HTR-8/SVneo (cell line): Measurements from ENCODE around the genes ATP5ME and SLC26A1.

DNA sequence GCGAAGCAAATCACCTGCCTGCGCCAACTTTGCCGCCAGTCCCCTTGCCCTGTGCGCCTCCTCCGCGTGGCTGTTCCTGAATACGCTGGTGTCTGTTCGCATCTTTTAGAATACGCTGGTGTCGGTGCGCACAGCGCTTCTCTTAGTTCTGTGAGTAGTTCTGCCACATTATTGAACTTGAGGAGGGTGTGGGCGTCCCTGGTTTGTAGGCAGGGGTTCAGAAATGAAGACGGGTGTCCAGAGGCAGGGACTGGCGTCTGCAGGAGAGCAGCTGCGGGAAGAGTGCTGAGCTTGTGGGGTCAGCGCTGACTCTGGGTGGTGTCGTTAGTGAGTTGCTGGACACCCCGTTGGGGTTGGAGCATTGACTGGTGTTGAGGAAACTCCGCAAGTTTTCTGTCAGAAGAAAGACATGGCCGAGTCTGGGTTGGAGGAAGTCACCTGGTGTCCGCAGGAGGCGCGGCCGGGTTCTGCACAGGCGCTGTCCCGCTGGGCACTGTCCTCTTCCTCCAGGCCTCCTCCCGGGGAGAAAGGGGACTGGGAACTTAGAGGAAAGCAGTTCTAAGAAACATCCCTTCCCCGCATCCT is 938 bp downstream of the ZNF718 start:
- RRBS, result no CpG with 5 or more reads among the region's 29 CpGs

DNA sequence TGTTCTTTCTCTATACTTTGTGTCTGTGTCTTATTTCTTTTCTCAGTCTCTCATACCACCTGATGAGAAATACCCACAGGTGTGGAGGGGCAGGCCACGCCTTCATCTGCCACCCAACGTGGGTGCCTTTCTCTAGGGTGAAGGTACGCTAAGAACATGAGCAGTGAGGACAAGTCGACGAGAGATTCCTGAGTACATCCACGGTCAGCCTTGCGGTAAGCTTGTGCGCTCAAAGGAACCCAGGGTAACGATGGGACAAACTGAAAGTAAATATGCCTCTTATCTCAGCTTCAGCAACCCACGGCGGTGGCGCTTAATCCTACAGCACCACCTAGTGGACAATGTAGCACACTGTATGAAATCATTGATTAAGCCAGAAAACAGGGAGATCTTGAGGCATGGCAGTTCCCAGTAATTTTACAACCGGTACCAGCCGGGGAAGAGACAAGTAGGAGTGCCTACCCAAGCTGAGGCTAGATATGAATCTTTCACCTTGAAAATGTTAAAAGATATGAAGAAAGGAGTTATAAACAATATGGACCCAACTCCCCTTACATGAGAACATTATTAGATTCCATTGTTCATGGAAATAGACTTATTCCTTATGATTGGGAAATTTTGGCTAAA is 63.1 kb downstream of the ZNF732 start:
- RRBS, result no CpG with 5 or more reads among the region's 14 CpGs

- RRBS, result 40% methylated on average over 23 of the region's 95 CpGs
Measured at GRCh38 chr4:336661-337738, 614 bp upstream of the ZNF141 start.

DNA sequence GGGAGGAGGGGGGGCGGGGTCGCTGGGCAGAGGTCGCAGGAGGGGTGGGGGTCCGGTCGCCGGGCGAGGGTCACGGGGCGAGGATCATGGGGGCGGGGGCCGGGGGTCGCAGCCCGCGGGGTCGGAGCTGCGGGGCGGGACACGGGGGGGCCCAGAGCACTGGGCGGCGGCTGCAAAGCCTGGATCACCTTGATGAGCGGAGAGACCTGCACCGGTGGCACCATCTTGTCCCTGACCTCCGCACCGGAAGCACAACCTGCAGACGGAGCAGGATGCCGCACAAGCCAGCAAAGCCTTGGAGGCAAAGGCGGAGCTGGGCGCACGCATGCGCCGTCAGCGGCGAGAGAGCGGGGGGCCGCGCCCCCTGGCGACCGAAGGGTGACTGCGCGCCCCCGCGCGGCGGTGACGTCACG is at the start of gene ATP5ME:
ATP5ME (minus strand) TSS at position 253 of the 413 bp plus-strand sequence.
- RRBS, result 3% methylated on average over 13 of the region's 46 CpGs

GRCh38 chr4:761898-762365 is 56.3 kb downstream of the PCGF3 start:
- RRBS, result no CpG with 5 or more reads among the region's 12 CpGs

DNA sequence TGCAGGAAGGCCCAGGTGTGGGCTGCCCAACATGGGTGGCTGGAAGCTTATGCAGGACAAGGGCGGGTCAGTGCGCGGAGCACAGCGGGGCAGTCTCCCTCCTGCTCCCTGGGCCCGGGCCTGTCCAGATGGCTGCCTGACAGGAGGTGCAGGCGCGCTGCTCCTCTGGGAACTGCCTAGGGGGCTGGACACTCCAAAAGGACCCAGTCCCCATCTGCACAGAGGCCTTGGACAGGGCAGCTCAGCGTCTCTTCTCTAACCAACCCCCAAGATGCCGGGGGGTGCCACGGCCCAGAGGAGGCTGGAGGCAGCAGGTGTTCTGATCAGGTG is 36.4 kb downstream of the CPLX1 start:
- RRBS, result no CpG with 5 or more reads among the region's 10 CpGs

DNA sequence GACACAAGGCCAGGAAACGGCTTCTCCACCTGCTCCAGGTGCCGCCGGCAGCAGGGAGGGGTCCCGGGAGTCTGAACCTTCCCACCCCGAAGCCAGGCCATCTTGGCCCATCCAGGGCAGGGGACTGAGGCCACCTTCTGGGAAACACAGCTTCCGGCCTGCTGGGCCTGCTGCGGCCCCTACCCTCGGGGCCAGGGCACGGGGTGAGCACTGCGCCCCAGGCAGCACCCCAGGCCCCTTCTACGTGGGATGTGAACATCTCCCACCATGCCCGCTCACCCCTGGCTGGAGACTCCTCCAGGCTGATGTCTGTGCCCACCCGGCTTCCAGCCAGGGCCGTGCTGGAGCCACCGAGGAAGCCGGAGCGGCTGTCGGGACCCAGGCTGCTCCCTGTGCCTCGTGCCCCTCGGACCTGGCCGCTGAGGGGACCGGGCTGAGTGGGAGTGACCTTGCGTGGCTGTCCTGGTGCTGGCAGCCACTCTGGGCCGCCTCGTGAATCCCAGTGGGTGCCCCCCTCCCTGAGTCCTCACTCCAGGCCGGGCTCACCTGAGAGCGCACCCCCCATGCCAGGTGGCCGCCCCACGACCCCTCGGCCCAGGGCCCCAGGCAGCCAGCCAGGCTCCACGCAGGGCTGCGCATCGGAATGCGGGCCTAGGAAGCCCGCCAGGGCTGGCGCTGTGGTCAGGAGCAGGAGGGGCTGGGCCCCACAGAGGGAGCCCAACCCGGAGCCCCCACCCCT is 34.2 kb downstream of the CPLX1 start:
- RRBS, result 85% methylated on average over 14 of the region's 37 CpGs

- RRBS, result 67% methylated on average over 11 of the region's 51 CpGs
Measured at GRCh38 chr4:794912-795488, 30.9 kb downstream of the CPLX1 start.

DNA sequence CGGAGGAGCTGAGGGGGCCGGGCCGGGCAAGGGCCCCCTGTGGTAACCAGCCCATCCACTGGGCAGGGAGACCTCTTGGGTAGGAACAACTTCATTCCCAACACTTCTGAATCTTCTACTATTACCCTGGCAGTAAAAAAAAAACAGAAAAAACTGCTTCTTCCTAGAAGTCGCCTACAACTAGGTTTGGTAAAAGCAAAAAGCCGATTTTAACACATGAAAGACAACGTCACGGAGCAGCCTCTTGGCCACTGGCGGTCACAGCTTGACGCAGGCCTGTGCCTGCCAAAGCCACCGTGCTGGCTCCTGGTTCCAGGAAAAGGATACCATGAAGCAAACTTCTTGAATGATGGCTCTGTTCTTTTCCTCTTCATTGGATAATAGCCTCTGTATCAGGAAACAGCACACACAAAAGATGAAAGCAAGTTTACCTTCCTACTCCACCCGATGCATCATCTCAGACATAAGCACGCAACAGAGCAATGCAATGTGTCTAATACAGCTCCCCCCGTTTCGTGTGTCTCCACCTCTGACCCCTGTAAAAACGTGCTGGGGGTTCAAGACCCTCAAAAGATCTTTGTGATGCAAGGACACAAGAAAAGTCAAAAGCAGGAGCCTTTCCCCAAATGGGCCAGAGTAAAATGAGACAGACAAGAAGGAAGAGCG is 19.6 kb downstream of the GAK start:
- RRBS, result 95% methylated on average over 1 of the region's 16 CpGs

GRCh38 chr4:957375-958271 is 15.7 kb downstream of the DGKQ start:
- RRBS, result 95% methylated on average over 6 of the region's 48 CpGs

GRCh38 chr4:972824-973461 is 426 bp downstream of the DGKQ start:
- RRBS, result 2% methylated on average over 33 of the region's 61 CpGs

GRCh38 chr4:993208-994095 is at the start of gene SLC26A1:
Gene SLC26A1, minus strand, starts transcription at chr4:993404.
- RRBS, result 90% methylated on average over 16 of the region's 38 CpGs

DNA sequence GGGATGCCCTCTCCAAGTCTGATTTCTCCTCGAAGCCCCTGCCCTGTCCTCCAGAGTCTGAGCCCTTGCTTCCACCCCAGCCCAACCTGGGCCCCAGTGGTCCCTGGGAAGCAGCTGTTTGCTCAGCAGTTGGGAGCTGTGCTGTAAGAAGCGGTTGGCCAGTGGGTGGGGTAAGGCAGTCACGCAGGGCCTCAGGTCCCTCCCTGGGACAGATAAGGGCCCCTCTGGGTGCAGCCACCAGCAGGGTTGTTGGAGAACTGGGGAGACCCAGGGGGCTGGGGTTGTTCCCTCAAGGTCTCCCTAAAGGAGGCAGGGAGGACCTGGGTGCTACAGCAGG is 2.8 kb upstream of the SLC26A1 start:
- RRBS, result no CpG with 5 or more reads among the region's 3 CpGs

GRCh38 chr4:1085588-1086258 is 27.6 kb downstream of the RNF212 start:
- RRBS, result no CpG with 5 or more reads among the region's 13 CpGs

DNA sequence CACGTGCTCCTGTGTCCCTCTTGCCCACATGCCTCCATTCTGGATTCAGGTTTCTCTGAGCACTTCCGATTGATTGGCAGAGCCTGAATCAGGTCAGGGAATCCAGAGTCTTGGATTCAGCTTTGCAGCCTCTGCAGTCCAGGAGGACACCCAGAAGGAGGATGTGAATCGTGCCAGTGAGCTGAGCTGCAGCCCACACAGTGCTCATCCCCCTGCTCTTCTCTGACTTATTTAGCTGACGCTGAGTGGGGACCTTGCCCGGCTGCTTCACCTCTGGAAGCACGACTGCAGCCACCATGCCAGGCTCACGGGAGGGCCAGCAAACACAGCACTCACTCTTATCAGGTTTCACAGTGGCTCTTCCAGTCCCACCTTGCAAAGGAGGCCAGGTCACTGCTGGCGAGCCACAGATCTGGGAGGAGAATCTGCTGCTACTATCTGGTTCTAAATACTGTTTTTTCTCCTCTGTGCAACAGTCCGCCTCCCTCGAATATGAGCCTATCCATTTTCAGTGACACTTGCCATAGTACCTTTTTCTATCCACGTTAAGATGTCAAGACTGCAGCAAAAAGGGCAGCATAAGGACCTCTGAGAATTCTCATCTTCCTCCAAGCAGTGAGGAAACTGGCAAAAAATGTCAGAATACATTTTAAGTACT is 6.7 kb upstream of the SPON2 start:
- RRBS, result no CpG with 5 or more reads among the region's 11 CpGs

- RRBS, result 96% methylated on average over 2 of the region's 38 CpGs
Measured at GRCh38 chr4:1208245-1209050, 36.1 kb upstream of the SPON2 start.

DNA sequence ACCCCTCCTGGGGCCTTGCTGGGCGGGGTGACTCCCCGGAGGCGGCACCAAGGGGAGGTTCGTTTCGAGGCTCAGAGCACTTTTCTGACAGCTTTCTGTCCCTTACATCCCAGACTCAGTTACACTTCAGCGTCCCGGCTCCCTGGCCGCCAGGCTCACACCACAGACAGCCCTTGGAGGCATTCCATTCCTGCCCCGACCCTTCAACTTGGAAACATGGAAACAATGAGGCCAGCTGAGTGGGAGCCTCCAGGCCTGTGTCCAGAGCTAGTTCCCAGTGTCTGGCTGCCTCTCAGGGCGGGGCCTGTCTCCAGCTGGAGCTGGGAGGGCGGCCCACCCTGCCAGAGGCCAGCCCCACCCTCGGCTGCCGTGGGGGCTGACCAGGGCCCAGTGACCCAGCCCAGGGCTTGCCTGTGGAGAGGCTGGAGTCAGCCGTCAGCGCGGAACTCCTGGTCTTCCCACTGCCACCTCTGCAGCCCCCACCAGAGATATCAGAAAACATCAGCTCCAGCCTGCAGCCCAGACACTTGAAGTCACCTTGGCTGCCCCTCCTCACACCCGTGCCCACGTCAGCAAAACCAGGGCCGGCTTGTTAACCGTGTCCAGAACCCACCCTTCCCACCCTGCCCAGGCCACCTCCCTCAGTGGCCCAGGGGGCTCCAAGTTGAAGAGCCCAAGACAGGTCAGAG is 37.5 kb upstream of the SPON2 start:
- RRBS, result 79% methylated on average over 6 of the region's 20 CpGs

- RRBS, result no CpG with 5 or more reads among the region's 7 CpGs
Measured at GRCh38 chr4:1219154-1219640, 29.7 kb downstream of the CTBP1 start.

DNA sequence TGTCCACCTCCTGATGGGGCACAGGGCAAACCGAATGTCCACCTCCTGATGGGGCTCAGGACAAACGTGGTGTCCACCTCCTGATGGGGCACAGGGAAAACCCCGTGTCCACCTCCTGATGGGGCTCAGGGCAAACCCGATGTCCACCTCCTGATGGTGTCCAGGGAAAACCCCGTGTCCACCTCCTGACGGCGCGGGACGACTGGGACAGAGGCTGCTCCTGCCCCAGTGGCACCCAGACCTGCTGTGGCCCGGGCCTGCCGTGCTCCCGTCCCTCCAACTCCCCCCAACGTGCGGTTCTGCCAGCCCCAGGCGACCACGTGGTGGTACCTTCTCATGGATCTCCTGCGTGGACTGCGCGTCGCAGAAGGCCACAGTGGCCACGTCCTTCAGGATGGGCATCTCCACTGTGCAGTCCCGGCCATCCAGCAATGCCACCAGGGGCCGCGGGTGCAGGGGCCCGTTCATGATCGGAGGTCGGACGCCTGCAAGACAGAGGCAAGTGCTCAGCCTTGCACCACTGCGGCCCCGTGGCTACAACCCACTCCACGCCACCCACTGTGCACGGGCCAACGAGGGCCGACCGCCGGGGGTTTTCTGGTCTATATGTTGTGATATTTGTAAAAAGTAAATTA is 11.0 kb downstream of the CTBP1 start:
- RRBS, result no CpG with 5 or more reads among the region's 36 CpGs

GRCh38 chr4:1244029-1245000 is 4.6 kb downstream of the CTBP1 start:
- RRBS, result 96% methylated on average over 15 of the region's 33 CpGs